ENCODE data around the genes MAFF, TMEM184B and GTPBP1.

GRCh38 chr22:37980715-37981337 lies 3.5 kb downstream of the SOX10 start:
- PRO-cap, result no peak

- PRO-cap, result unidirectional peak, minus-strand start at chr22:38050112; unidirectional peak, minus-strand start at chr22:38050260
Observed at GRCh38 chr22:38049966-38050705, 7.1 kb upstream of the PICK1 start.

DNA sequence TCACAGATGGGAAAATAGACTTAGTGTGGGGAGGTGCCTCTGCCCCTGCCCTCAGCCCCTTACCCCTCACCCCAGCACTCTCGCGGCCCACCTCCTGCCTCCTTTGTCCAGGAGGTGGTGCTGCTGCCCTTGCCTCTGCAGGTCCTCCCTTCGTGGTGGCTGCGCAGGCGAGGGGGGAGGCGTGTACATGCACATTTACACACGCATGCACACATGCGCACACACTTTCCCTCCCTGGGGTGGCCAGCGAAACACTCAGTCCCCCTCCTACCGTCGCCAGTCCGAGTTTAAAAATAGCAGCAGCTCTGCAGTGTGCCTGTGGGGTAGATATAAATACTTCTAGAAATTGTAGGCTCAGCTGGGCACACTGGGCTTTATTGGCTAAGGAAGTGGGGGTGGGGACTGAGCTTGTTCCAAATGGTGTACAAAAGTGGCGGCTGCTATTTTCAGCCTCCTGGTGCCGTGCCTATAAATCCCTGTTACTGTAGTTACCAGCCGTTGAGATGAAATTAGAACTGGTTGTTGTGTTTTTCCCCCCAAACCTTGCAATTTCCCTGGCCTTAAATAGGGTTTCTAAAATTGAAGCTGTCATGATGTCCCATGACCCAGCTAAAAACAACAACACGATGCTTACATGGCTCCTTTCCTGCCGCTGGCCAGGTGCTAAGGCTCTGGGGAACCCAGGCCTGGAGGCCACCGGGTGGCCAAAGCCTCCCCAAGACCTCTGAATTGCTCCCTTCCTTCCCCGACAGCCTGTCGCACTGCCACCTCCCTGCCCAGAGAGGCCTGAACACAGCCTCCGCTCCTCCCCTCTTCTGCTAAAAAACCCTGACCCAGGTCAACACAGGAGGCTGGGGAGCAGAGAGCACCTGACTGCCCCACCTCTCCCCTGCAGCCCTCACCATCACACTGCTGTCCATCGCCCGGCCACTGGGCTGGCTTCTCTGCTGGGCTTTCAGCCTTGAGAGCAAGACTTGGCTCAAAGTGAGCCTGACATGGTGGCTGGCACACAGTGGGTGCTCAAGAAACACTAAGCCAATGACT lies 12.5 kb downstream of the PICK1 start:
- PRO-cap, result no peak

DNA sequence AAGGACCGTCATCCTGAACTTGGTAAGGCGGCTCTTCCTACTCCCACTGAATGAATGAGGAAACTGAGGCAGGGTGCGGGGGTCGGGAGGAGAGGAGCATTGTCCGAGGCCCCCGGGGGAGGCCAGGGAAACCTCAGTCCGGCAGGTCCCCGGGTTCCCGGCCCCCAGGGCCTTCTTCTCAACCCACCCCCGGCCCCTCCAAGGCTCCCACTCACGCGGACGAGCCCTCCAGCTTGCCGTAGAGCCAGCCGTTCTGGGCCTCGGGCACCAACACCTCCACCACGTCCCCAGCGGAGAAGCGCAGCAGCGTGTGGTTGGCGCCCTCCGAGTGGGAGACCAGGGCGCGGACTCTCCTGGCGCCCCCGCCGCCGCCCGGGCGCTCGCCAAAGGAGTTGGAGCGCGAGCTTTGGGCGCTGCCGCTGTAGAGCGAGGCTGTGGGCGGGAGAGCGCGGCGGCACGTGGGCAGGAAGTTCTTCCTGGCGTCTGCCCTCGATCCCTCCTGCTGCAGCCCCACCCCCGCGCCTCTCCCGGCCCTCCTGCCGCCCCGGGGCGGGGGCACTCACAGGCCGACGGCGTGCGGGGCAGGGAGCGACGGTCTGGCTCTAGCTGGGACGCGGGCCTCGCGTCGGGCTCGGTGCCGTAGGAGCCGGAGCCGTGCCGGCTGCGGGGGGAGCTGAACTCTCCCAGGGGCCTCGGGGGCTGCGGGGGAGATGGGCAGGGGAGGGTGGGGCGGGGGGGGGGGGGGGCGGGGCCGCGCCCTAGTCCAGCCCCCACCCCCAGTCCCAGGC lies 4.7 kb upstream of the SLC16A8 start:
- PRO-cap, result unidirectional peak, plus-strand start at position 564 of the sequence

- PRO-cap, result bidirectional peak, plus-strand start at chr22:38201994, minus-strand start at chr22:38201729
Observed at GRCh38 chr22:38201394-38202314, at the start of gene MAFF. TSS of gene MAFF (plus strand) at chr22:38201994.

GRCh38 chr22:38214323-38215305 lies 12.8 kb downstream of the MAFF start:
- PRO-cap, result bidirectional peak, plus-strand start at chr22:38214657, minus-strand start at chr22:38214567; bidirectional peak, plus-strand start at chr22:38214968, minus-strand start at chr22:38214820

DNA sequence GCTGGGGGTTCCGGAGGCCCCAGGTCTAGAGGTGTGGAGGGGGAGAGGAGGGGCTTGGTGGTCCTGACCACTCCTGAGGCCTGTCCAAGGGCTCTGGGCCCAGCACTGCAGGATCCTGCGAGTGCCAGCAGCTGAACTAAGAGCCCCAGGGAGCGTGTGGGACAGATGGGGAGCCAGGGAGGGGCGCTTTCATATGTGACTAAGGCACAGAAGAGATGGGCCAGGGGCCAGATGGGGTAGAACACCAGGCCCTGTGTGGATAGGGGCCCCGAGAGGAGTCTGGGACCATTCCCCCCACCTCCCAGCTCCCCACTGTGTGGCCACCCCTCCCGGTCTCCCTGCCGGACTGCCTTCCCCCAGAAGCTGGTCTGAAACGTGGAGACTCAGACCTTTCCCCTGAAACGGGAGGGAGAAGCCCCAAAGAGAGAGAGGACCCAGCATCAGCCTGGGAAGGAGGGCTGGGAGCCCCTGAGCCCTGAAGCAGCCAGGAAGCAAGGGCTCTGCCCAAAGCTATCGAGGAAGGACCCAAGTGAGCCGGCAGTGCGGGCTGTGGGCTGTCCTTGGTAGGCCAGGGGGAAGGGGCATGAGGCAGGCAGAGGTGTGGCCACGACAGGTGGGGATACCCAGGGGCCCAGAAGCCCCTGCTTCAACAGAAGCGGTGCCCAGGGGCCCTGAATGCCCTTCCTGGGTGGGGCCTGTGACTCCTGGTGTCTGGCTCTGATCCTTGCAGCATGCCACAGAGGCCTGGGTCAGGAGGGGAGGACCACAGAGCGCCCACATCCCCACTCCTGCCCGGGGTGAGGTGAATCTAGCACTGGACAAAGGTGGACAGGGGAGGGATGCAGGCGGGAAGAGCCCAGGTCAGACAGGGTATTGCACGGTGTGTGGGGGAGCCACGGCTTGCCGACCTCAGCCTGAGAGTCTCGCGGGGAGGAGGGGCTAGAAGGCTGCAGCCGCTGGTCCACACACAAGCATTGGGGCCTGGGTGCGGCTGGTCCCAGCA lies 18.7 kb downstream of the MAFF start:
- PRO-cap, result no peak

GRCh38 chr22:38238901-38240053 lies 33.5 kb downstream of the TMEM184B start:
- PRO-cap, result no peak

DNA sequence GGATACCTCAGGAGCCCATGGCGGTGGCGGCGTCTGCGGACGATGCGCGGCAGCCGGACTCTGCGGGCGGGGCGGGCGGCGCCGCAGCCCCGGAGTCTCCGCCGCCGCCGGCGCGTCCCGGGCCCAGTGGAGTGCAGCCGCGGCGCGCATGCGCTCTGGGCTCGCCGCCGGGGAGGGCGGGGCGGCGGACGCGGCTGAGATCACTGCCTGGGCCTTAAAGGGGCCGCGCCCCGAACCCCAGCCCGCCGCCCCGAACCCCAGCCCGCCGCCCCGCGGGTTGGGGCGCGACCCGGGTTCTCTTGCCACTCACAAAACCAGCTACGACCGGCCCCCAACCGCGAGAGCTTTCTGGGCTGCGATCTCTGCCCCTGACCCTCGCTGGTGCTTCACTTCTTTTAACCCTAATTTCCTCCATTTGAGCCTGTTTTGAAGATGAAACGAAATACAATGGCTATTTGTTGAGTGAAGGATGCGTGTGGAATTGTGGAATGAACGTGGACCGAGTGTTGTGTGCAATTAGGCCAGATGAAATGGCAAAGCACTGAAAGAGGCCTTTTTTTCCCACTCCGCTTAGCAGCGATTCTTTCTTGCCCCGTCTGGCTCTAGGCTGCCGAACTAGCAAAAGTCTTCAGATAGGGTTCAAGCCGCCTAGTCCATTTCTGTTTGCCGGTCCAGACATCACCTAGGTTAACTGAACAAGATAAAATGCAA lies at the start of gene TMEM184B:
TMEM184B (minus strand) TSS at position 133 of the 711 bp plus-strand sequence.
- PRO-cap, result bidirectional peak, plus-strand start at position 340 of the sequence, minus-strand start at position 128 of the sequence

DNA sequence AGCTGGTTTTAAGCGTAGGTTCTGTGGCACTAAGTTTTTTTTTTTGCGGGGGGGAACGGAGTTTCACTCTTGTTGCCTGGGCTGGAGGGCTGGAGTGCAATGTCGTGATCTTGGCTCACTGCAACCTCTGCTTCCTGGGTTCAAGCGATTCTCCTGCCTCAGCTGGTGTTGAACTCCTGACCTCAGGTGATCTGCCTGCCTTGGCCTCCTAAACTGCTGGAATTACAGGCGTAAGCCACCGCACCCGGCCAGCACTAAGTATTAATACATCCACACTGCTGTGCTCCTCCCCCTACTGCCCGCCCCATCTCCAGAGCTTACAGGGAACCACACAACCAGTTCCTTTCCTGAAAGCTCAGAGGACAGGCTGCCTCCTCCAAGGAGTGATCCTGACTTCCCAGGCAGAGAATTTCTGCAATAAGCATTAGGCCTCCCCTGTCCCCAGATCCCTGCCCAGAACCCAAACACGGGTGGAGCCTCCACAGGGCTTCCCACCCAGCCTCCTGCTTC lies 33.1 kb upstream of the CSNK1E start:
- PRO-cap, result no peak

DNA sequence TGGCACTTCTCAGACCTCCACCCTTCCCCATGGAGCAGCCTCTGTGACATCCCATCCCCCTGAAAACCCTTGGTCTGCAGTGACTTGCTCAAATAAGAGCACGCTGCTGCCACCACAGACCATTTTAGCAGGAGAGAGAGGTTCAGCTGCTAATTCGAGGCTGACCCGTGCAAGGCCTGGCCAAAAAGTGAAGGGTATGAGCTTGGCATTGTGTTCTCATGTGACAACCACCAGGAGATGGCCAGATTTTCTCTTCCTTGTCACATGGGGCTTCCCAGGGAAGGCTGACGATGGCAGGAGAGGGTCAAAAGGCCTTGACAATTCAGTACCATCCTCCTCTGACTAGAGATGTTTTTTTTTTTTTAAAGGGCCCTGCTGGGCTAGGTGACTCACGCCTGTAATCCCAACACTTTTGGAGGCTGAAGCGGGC lies 23.4 kb downstream of the KCNJ4 start:
- PRO-cap, result no peak

GRCh38 chr22:38457325-38457774 lies 2.4 kb upstream of the KCNJ4 start:
- PRO-cap, result no peak

- PRO-cap, result no peak
Observed at GRCh38 chr22:38463317-38463719, 4.6 kb upstream of the KDELR3 start.

- PRO-cap, result no peak
Observed at GRCh38 chr22:38670764-38671470, 10.8 kb upstream of the TOMM22 start.

DNA sequence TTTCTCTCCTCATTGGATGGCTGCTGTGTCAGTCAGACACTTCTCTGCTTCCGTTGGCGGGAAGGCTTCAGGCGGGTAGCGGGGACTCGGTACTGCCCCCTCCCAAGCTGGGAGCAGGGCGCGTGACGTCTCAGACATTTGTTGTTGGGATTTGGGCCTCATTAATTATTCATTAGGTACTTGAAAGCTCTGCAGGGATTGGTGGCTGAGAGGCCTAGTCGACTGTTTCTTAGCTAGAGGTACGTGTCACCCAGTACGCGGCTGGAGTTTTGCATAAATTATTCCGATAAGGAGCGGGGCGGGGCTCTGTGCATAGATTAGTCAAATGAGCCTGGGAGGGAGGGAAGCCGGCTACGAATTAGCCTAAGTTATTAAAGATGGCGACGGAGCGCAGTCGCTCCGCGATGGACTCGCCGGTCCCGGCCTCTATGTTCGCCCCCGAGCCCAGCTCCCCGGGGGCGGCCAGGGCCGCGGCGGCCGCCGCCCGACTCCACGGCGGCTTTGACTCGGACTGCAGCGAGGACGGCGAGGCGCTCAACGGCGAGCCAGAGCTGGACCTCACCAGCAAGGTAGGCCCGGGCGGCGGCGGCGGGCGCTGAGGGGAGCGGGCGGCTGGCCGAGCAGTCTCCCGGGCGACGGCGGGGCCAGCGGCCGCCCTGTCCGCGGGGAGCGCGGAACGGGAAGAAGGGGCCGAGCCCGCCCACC lies at the start of gene GTPBP1:
GTPBP1 (plus strand) TSS at position 366 of the 705 bp plus-strand sequence.
- PRO-cap, result unidirectional peak, plus-strand start at position 371 of the sequence; unidirectional peak, plus-strand start at position 623 of the sequence

GRCh38 chr22:38718260-38718753 lies 12.6 kb downstream of the GTPBP1 start:
- PRO-cap, result no peak

DNA sequence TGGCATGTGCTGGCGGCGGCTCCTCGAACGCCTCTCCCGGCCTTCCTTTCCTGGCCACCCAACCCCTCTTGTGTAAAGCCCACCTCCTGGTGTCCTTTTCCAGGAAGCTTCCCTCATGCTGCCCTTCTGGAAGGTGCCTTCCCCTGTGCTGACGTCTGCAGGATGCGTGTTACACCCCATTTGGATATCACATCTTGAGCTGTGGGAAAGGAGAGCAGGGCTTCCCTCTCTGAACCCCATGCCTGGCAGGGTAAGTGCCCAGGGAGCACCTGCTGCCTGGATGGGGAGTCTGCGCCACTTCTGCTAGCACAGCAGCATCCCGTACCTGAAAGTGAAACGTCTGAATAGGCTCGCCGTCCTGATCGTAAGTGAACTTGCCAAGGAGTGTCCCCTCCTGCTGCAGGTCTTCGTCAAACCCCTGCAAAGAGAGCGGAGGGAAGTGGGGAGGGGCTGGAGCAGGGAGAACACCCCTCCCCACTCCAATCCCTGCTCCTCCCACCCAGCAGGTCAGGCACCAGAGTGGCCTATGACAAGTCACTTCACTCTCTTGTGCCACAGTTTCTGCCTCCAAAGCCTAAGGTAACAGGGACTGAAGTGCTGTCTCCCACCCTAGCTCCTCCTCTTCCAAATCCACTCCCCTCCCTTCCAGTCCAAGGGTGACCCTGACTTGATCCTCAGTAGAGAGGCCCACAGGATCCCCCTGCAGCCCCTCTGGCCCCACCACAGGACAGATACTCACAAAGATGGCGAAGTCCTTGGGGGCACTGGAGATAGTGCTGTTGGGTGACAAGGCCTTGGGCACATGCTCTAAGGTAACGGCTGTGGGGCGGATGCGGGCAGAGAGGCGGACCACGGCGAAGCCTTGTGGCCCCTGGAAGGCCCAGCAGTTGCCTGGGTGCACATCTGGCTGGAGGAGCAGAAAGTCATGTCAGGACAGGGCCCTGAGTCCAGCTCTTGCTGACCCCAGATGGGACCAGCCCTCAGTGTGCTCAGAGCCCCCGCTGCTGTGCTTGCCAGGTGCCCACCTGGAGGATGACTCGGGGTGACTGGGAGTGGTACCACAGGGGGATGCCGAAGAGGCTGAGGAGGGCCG lies 17.6 kb downstream of the SUN2 start:
- PRO-cap, result no peak

DNA sequence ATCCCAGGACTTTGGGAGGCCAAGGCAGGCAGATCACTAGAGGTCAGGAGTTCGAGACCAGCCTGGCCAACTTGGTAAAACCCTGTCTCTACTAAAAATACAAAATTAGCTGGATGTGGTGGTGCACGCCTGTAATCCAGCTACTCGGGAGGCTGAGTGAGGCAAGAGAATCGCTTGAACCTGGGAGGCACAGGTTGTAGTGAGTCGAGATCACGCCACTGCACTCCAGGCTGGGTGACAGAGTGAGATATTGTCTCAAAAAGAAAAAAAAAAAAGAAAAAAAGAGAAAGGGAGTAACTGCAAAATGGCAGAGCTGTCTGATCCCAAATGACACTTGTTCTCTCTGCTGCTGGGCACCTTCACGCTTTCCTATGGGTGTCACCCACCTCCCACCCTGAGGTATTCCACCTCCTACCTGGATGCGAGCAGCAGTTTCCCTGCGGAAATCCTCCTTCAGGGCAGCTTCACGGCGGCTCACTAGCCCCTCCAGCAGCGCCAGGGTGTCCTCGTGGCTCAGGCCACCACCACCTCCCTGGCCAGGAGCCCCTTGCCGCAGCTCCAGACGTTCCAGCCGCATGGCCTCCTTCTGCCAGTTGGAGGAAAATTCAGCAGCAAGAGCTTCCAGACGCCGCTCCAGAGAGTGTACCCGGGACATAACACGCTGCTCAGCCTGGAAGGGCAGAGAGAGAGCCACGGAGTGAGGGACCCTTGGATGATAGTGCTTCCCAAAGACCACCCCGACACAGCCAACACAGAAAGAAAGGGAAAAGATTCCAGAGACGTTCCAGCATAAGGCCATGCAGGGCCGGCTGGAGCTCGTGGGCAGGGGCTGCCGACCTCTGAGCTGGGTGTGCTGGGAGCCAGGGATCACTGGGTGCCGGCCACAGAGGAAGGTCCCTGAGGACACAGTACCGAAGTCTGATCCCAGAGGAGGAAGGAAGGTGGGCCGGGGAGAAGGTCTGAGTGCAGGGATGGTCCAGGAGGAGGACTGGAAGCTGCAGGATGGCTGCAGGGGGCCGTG lies 13.6 kb downstream of the SUN2 start:
- PRO-cap, result no peak

- PRO-cap, result no peak
Observed at GRCh38 chr22:38750206-38751203, 5.3 kb downstream of the SUN2 start.

DNA sequence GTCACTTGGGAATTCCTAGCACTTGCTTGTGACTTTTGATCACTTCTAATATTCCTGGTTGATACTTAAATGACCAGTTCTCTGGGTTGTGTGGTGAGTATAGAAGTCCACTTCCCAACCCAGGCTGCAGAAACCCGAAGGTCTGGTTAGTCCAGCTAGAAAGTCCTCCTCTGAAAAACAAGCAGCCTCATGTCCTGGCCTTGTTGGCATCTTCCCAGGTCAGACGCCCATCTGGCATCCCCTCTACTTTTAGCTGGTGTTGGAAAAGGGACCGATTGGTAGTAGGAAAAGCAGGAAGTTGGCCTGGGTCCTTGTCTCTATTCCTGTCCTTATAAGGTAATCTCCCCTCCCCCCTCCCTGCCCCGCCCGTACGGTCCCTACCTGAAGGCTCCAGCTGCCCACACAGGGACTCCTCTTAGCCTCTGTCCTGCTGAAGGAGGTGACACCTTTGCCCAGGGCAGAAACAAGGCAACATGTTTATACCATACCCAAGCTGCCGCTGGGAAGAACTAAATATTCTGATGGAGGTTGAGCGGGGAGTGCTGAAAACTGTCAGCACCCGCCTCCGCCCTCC lies 1.4 kb downstream of the SUN2 start:
- PRO-cap, result bidirectional peak, plus-strand start at position 347 of the sequence, minus-strand start at position 172 of the sequence